Metastatic Breast Carcinoma in the Brain (tissue), 10 donors: Measurements from ENCODE around the genes NOTCH2NLB, NBPF19 and H3C14.

- PRO-cap, 10 experiments: peak in 7 of 10 experiments; most common plus-strand start chr1:146376586 (in 6); most common minus-strand start chr1:146376409 (in 6)
Observed at GRCh38 chr1:146376208-146376724, 31.7 kb upstream of the PPIAL4H start.

DNA sequence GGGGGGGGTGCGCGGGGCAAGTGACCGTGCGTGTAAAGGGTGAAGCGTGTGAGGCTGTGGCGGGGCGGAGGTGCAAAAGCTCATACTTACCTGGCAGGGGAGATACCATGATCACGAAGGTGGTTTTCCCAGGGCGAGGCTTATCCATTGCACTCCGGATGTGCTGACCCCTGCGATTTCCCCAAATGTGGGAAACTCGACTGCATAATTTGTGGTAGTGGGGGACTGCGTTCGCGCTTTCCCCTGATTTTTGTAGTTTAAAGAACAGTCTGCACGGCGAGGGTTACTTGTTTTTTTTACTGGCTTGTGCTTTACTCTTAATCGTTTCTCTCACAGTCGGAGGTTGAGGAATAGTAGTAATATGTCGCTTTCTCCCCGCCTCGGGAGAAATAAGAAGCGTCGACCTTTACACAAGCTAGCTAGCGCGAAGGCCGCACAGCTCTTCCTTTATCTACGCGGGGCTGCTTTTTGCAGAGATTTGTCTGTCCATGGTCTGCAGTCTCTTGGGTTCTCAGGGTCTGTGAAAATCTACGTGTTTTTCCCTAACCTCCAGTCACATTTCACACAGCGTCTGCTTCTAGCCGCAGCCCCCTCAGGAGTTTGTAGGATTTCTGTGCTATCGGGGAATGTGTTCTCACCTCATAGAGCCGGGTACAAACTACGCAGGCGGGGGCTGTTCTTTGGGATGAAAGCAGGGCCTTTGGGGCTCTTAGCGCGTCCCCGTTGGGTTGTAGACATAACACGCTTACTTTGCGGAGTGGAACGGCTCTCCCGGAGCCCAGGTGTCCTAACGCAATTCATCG is 32.4 kb upstream of the PPIAL4H start:
- PRO-cap, 10 experiments: peak in 6 of 10 experiments; most common plus-strand start position 476 of the sequence (in 3); most common minus-strand start position 285 of the sequence (in 1)

GRCh38 chr1:146443841-146444347 is 99.3 kb upstream of the PPIAL4H start:
- PRO-cap, 10 experiments: peak in 1 of 10 experiments; most common plus-strand start chr1:146444015 (in 1)

- PRO-cap, 10 experiments: peak in 1 of 10 experiments; most common plus-strand start chr1:147110104 (in 1)
Observed at GRCh38 chr1:147110027-147110401, 62.3 kb downstream of the PRKAB2 start.

- PRO-cap, 10 experiments: no peak in any of the 10 experiments
Observed at GRCh38 chr1:147234014-147234510, 8.4 kb upstream of the CHD1L start.

DNA sequence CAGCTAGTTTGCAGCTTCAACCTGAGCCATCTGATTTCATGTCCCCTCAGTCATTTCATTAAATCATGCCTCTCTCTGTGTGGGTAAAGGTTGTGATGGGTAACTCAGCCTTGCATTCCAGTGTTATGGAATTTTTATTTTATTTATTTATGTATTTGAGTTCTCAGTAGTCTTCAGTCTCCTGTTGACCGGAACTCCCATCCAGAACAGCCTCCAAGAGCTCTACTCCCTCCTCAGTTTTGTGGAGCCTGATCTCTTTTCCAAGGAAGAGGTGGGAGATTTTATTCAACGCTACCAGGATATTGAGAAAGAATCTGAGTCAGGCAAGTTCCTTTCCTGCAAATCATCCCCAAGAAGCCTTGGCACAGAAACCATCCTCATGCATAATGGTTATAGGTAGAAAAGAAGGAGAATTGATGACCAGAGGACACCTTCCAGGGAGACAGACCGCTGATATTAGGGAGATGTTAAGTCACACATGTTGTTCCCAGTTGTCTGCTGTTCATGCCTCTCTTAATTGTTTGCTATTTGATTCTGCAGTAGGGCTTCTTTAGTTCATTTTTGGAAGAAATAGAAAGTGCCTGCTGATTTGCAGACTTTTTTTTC is 21.9 kb downstream of the CHD1L start:
- PRO-cap, 10 experiments: no peak in any of the 10 experiments

DNA sequence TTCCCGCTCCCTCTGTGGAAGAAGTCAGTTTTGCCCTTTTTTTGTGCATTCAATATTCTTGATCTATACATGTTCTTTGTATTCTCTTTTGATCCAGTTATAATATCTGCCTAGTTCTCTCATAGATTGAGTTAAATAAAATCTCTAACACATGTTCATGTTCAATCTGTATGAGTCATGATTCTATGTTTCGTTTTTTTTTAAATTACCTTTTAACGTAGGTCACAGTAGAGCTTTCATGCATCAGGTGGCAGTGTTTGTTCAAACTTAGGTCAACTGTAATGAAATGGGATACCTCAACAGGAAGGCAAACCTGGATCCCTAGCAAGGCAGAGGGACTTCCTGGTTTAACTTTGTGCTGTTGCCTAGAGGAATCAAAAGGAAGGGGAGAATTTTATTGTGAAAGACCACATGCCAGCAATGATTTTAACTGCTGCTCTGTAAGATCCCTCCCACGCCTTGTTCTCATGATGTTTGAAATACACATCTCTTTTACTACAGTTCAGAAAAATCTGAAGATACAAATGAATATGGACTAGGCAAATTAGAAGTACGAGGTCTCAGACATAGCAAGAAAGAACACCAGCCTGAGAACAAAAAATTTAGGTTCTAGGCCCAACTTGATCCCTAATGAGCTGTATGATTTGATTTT is 25.9 kb upstream of the BCL9 start:
- PRO-cap, 10 experiments: no peak in any of the 10 experiments

- PRO-cap, 10 experiments: no peak in any of the 10 experiments
Observed at GRCh38 chr1:147600670-147601033, 59.4 kb downstream of the BCL9 start.

- PRO-cap, 10 experiments: no peak in any of the 10 experiments
Observed at GRCh38 chr1:147771684-147772309, 11.4 kb upstream of the GJA5 start.

- PRO-cap, 10 experiments: peak in 10 of 10 experiments; most common plus-strand start chr1:148334494 (in 1); most common minus-strand start chr1:148334765 (in 10)
Observed at GRCh38 chr1:148333753-148334897, 149.0 kb downstream of the PPIAL4G start.

DNA sequence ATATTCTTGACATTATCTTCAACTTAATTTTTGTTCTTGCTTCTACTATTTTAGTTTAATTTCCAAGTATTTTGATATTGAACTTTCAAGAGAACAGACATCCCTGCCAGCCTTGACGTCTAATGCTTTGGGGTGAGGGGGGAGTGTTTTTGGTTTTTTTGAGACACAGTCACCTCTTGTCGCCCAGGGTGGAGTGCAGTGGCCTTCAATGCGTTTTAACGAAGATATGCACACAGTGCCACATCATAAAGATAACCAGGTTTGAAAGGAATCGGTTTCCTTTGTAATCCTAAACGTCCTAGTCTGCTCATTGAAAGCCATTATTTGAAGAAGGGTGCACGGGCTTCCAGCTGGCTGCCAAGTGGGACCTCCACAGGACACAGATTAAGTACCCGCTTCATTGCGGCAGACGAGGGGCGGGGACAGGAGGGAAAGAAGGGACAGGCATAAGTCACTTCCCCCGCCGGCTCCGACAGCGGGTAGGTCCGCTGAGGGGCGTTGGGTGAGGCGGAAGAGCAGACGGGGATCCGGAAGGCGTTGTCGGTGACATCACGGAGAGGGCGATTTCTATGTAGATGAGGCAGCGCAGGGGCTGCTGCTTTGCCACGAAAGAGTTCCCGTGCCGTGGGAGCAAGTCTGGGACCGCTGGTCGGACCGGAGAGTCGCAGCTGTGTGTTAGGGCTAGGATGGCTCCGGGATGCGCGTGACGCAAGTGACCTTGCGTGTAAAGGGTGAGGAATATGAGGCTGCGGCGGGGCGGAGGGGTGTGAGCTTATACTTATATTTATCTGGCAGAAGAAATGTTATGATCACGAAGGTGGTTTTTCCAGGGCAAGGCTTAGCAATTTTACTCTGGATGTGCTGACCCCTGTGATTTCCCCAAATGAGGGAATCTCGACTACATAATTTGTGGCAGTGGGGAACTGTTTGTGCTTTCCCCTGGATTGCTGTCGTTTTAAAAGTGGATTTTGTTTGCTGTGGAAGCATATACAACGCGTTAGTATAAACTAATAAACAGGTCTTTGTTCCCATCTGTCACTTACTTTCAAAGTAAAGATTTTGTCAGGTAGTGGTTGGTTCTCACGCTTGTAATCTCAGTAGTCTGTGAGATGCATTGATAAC is 80.8 kb downstream of the PPIAL4G start:
- PRO-cap, 10 experiments: peak in 9 of 10 experiments; most common plus-strand start position 574 of the sequence (in 4); most common minus-strand start position 424 of the sequence (in 3)

DNA sequence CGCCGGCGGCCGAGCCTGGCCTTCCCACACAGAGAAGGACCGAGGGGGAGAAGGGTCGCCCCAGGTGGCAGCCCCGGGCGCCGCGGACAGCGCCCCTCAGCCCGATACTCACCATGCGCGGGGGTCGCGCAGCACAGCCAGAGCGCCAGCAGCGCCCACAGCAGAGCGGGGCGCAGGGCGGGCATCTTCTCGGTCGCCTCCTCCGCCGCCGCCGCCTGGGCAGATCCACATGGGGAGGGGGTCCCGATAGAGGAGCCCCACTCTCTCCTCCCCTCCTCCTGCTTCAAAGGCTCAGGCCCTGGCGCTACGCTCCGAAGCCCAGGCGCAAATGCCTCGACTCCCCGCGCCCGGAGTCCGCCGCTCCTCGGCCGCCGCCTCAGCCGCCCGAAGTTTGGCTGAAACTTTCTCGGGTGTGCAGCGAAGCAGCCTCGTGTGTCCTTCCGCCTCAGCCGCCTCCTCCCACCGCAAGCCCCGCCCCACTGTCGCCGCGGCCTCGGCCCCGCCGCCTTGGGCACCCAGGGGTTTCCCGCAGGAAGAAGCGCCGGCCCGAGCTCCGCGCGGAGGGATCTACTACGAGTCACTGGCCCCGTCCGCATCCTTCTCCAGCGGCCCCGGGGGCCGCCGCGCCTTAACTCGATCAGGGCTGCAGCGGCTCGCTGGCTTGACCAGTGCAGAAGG is at the start of gene NOTCH2NLB:
Gene NOTCH2NLB, minus strand, starts transcription at position 397 of the 678 bp plus-strand sequence.
- PRO-cap, 10 experiments: peak in 8 of 10 experiments; most common minus-strand start position 393 of the sequence (in 8)

- PRO-cap, 10 experiments: no peak in any of the 10 experiments
Observed at GRCh38 chr1:148916714-148917334, 72.6 kb downstream of the PDE4DIP start.

DNA sequence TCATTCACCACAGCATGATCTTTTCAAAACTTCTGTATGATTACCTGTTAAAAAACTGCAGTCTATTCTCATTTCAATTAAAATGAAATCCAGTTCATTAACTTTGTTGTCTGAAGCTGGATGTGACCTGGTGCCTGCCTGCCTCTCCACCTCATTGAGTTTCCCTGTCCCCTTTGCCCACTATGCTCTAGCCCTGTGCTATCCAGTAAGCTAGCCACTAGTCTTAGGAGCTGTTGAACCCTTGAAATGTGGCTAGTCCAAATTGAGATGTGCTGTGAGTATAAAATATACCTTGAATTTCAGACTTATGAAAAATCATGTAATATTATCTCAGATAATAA is 114.1 kb downstream of the PDE4DIP start:
- PRO-cap, 10 experiments: no peak in any of the 10 experiments

GRCh38 chr1:149176512-149177371 is 73.4 kb upstream of the NBPF9 start:
- PRO-cap, 10 experiments: peak in 7 of 10 experiments; most common plus-strand start chr1:149176629 (in 3); most common minus-strand start chr1:149176895 (in 5)

- PRO-cap, 10 experiments: no peak in any of the 10 experiments
Observed at GRCh38 chr1:149474322-149475649, at the start of gene NBPF19. NBPF19 (plus strand) TSS chr1:149475045.

GRCh38 chr1:149633536-149634204 is 50.0 kb downstream of the PPIAL4C start:
- PRO-cap, 10 experiments: peak in 2 of 10 experiments; most common minus-strand start chr1:149633811 (in 1)

- PRO-cap, 10 experiments: peak in 7 of 10 experiments; most common plus-strand start chr1:149636445 (in 3); most common minus-strand start chr1:149636444 (in 2)
Observed at GRCh38 chr1:149636132-149637441, 52.9 kb downstream of the PPIAL4C start.

GRCh38 chr1:149841004-149841600 is at the start of gene H3C14:
H3C14 (minus strand) TSS chr1:149841208.
- PRO-cap, 10 experiments: peak in 6 of 10 experiments; most common plus-strand start chr1:149841422 (in 6); most common minus-strand start chr1:149841204 (in 3)

- PRO-cap, 10 experiments: peak in 8 of 10 experiments; most common plus-strand start chr1:149843709 (in 3); most common minus-strand start chr1:149843671 (in 2)
Observed at GRCh38 chr1:149843338-149844476, 1.2 kb upstream of the H2AC18 start.